Mesothelial cell of epicardium (in vitro differentiated cells): ENCODE results near the genes BCL2L1, KIF3B, EFCAB8 and BPIFB2.

GRCh38 chr20:31675629-31676352, 38.1 kb downstream of the COX4I2 start:
- PRO-cap: no peak

DNA sequence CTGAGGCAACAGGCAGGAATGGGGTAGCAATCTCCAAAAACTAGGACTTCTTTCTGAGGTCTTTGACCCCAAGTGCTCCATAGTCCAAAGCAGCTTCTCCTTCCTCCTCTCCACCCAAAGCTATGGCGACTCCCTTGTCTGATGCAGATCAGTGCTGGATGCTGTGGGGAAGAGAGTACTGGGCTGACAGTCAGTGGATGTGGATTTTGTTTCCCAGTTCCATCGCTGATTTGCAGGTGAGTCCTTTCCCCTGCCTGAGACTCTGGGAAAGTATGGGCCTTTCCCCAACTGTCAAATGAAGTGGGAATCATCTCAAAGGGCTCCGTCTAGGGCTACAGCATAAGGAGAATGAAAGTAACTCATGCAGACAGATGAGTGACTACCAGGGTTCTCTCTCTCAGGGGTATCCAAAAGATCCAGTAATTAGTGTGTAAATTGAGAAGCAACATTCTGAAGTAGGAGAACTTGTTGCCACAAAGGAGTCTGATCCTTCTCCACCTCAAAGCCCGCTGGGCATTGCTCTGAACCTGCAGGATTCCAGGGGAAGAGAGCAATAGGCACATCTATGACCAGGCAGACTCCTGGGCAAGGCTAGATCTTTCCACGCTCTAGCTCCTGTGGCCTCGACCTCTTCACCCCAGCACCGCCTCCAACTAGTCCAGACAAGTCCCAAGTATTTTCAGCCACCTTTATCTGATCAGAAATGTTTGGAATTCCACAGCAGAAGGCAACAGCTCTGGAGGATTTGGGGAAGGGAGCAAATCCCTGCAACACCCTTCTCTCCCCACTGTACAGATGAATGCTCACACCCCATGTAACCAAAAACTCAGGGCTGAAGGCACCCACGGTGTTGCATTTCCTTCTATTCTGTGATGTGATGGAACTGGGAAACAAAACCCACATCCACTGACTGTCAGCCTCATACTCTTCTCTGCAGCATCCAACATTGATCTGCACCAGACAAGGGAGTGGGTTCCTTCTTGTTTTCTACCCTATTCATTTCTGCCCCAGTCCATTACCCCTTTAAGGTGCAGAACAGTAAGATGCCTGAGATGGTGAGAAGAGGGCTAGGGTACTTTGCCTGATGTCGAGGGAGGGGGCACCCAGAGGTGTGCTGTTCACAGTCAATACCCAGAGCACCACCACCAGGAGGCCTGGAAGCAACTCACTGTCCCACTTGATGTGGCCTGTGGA, 40.8 kb downstream of the COX4I2 start:
- PRO-cap: no peak

GRCh38 chr20:31707987-31708845, 14.5 kb downstream of the BCL2L1 start:
- PRO-cap: no peak

DNA sequence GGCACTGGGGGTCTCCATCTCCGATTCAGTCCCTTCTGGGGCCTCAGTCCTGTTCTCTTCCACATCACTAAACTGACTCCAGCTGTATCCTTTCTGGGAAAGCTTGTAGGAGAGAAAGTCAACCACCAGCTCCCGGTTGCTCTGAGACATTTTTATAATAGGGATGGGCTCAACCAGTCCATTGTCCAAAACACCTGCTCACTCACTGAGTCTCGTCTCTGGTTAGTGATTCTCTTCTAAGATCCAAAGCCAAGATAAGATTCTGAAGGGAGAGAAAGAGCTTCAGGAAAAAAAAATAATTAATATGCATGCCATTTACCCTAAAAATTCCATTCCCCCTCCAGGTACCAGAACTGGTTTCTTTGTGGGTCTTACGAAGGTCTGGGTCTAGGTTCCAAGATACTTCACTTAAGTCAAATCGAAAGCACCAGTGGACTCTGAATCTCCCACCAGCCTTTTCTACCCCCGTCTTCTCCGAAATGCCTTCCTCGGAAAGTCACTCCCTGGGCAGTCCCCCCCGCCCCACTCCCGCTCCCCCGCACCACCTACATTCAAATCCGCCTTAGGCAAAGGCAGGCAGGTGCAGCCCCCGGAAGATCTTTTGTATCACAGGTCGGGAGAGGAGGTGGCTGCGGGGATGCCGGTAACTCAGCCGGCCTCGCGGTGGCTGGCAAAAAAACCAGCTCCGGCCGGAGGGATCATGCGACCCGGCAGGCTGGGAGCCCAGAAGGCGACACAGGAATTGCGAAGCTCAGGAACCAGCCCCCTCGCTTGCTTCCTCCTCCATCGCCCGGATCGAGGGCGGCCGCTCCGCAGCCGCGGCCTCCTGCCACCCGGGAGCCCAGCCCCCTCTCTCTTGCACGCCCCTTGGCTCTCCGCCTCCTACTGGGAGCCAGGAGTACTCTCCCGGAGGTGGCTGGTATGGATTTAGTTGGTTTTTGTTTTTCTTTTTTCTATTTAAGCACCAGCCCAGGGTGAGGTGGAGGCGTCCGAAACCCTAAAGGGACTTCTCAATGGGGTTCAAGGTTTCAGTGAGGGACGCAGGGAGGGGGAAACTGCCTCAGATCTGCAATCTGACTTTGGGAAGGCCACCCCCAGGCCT, at the start of gene BCL2L1:
BCL2L1 (minus strand) TSS at position 800 of the 1,102 bp plus-strand sequence.
- PRO-cap: bidirectional peak, plus-strand start at position 595 of the sequence, minus-strand start at position 480 of the sequence

DNA sequence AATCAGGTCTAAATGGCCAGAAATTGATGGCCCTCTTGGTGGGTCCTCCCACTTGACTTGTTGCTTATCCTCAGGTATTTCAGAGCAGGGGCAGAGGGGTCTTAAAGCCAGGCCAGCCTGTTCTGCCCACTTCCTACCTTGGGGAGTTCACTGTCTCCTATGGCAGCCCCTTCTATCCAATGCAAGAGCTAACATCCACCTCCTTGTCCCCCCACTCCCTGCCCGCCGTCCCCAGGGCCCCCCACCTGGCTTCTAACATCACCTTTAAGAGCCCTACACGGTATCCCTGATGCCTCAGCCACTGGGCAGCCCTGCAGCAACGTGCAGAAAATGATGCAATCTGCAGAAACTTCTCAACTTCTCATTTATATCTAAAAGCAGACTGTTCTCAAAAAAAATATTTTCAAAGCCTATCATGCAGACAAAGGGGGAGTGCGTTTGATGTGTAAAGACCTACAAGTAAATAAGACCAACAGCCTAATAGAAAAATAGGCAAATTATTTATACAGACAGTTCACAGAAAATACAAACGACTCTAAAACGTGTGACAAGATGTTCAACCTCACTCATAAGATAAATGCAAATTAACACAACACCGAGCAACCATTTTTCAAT, 15.3 kb upstream of the HCK start:
- PRO-cap: no peak

- PRO-cap: no peak
Observed at GRCh38 chr20:32091815-32092388, 17.6 kb upstream of the TM9SF4 start.

- PRO-cap: no peak
Observed at GRCh38 chr20:32235873-32236814, 28.5 kb downstream of the POFUT1 start.

DNA sequence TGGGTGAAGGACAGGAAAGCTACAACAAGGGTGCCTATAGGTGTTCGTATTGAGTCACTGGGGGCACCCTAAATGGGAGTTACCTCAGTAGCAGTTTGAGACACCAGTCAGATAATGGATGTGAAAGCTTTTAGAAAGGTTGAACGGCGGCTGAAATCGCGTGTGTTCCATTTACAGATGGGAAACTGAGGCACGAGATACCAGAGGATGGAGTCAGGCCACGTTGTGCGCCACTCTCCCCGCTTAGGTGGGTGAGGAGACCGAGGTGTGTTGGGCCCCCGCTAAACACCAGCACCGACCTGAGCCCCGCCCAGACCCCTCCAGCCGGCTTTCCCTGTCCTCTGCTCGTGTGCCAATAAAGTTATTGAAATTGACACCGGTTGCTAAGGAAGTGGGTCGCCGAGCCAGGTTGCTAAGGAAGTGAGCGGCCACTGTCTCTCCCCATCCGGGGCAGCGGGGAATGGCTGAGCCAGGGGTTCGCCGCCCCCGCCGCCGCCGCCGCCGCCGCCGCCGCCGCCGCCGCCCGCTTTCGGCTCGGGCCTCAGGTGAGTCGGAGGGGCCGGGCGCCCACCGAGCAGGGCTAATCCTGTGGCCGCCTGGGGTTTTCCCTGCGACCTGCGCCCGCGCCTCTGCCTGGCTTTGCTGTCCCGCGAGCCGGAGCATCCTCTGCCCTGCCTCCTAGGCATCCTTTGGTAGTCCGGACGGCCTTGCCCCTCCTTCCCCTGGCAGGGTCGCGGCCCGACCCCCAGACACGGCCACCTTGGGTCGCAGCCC, at the start of gene KIF3B:
KIF3B (plus strand) TSS at position 431 of the 774 bp plus-strand sequence.
- PRO-cap: no peak

- PRO-cap: no peak
Observed at GRCh38 chr20:32357422-32357695, 772 bp upstream of the ASXL1 start.

DNA sequence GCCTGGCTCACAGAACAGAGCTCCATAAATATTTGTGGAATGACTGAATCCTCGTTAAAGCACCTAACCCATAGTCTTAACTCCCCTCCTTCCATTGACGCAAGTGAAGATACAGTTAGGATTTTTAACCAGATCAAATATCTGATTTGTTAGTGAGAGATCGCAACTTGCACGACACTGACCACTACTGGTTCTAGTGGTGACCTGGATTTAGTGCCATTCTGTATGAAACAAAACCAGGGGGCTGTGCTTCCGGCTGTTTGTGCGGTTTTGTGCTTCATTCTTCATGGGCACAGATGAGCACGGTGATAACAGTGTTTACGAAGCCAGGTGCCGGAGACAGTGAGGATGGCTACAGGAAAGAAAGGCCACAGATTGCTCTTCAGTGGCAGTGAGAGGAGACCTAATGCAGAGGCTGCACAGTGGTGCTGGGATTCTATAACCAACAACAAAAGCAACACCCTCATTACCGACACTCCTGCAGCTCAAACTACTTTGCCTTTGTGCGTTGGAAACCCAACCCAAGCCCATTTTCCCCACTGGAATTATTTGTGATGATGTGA, 75.5 kb downstream of the NOL4L start:
- PRO-cap: no peak

- PRO-cap: no peak
Observed at GRCh38 chr20:32581261-32581832, 3.8 kb downstream of the NOL4L start.

- PRO-cap: no peak
Observed at GRCh38 chr20:32607784-32608178, 22.6 kb upstream of the NOL4L start.

- PRO-cap: no peak
Observed at GRCh38 chr20:32855383-32855949, 3.3 kb upstream of the EFCAB8 start.

- PRO-cap: no peak
Observed at GRCh38 chr20:32858291-32859019, at the start of gene EFCAB8. Gene EFCAB8, plus strand, starts transcription at chr20:32858923.

DNA sequence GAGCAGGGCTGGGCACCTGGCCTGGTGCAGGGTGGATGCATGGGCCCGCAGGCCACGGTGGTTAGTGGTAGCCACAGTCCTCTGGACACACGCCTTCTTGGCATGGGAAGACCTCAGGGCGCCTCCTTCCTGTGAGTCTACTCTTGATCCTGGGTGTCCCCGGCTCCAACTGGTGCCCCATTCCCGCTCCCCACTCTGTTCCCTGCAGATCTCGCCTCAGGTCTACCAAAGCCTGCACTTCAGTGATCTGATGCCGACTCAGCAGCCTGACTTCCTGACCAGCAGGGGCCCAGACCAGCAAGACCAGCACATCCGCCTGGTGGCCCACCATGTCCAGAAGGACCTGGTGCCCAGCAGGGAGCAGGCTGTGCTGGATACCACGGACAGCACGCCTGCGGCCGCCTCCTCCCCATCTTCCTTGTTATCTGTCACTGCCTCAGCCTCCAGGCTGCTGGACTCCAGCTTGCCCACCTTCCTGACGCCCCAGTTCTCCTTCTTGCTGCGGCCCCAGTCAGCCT, 43.2 kb downstream of the SUN5 start:
- PRO-cap: no peak

DNA sequence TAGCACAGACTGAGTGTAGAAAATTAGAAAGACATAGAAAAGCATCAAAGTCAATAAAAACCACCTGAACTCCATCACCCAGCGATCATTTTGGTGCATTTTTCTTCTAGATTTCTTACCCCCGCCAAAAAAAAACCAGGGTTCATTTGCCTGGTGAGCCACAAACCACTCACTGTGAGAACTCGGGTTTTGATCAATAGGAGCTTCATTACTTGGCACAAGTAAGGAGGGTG, 36.5 kb downstream of the SUN5 start:
- PRO-cap: no peak

- PRO-cap: no peak
Observed at GRCh38 chr20:32980263-32981081, 23.8 kb downstream of the SUN5 start.

- PRO-cap: no peak
Observed at GRCh38 chr20:33007519-33007976, at the start of gene BPIFB2. Gene BPIFB2, plus strand, starts transcription at chr20:33007704.

- PRO-cap: no peak
Observed at GRCh38 chr20:33167682-33168091, 272 bp upstream of the BPIFA2 start.

DNA sequence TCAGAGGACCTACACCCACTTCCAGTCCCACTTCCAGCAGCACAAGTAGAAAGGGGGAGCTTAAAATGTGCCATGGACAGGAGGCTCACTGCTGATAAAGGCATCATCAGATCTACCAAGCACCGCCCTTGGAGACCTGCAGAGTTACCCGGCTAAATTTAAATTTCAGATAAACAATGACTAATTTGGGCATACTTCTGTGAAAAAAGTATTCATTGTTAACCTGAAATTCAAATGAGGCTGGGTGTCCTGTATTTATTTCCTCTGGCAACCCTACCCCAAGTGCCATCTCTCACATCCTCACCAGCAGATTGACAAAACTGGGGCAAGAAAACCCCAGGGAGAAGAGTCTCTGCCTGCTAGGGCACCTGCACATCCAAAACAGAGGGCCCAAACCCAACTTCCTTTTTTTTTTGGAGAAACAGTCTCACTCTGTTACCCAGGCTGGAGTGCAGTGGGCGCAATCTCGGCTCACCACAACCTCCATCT, 7.8 kb upstream of the CDK5RAP1 start:
- PRO-cap: no peak